SJSA1 (cell line): ENCODE measurements around the genes ENAH, H3-3A, ACBD3, MIXL1 and LIN9.

GRCh38 chr1:225652485-225653219, at the start of gene ENAH:
TSS of gene ENAH (minus strand) at chr1:225653123.
- RAMPAGE, long total RNA: no peak

GRCh38 chr1:225843222-225844058, 33.5 kb downstream of the EPHX1 start:
- RAMPAGE, long total RNA: no peak

DNA sequence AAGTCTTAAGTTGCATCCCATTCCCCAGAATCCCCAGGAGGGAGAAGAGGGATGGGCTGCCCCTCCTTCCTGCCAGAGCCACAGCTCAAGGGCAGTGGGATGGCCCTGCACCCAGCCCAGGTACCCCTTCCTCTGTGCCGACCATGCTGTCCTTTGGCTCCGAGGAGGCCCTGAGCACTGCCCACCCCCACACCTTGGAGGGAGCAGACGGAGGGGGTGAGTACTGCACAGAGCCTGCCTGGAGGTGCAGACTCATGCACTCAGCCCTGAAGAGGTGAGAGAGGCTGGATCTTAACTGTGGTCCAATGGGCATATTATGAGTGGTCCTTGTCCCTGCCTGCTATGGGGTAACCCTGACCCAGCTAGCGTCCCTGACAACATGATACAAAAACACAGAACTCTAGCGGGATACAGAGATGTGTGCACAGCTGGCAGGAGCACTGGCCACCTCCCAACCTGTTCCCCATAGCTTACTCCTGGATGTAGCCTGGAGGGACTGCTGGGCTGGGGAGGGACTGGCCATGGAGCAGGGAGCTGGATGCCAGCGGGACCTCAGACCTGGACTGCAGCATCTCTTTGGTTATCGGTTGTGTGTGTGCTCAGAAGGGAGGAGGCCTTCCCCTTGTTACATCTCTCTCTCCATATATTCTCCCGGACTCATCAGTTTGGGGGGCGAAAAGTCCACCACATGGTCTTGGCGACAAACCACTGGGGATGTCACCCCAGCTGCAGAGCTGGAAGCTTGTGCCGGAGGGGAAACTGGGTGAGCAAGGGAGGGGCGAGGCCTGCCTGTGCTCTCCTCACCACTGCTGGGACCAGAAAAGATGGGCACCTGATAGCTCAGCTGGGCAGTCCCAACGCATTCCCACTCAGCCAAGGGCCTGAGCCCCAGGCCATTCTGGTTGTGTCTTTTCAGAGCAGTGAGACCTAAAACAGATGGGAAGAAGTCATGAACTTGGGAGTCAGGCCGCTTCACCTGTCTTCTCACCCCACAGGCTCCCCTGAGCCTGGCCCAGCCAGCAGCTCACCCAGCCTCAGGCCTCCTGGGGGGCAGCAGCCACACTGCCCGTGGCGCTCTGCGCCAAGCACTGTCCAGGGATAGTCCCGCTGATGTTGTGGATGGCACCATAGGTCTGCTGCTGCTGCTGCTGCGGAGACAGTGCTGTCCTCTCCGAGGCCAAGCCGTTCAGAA, 35.8 kb downstream of the TMEM63A start:
- RAMPAGE, long total RNA: no peak

GRCh38 chr1:225908694-225909218, 15.3 kb downstream of the PYCR2 start:
- RAMPAGE, long total RNA: no peak

- RAMPAGE, long total RNA: no peak
Observed at GRCh38 chr1:225919834-225920560, 4.1 kb downstream of the PYCR2 start.

DNA sequence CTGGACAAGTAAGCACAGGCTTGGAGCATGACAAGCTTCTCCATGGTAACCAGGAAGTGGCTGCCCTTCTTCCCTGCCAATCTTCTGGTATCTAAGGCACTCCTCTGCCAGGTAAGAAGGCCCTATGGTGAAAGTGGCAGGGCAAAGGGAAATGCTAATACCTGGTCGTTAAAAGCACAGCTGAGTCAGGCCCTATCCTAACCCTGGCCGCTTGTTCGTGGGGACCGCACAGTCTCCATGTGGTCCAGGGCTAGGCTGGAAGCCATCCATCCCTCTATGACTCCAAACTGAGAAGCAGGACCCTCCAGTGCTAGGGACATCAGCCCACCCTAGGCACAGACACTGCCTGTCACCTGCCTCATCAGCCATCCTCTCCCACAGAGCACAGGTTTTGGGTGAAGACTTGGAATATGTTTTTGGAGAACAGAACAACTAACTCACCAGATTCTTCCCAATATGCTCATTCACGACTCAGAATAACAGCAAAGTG, 1.4 kb downstream of the PYCR2 start:
- RAMPAGE, long total RNA: no peak

- RAMPAGE, long total RNA: no peak
Observed at GRCh38 chr1:225951020-225951463, 10.0 kb upstream of the LEFTY2 start.

DNA sequence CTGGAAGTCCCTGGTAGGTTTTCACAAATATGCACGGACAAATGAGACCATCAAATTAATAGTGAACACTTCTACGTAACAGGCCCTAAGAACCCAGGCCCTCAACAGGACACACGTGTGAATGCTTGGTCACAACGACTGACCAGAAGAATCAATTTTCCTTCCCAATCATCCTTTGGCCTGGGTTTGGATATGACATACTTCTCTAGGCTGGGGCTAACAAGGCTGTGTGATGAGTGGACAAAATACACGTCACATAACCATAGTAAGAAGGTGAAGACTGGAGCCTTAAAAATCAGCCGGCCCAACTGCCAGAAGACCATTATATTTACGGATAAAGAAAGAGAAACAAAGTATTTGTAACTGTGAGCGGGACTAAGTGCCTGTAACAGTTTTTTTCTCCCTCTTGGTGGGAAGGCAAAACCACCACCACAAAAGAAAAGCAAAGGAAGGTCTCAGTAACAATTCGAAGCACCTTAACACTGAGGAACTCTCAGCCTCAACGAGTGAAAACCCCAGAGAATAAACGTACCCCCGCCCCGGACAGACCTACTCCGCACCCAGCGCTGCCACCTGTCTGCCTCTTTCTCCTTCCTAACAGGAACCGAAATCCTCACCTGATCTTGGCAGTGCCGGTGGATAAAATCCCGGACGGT, 439 bp downstream of the SDE2 start:
- RAMPAGE, long total RNA: no peak

GRCh38 chr1:226000308-226000742, 1.2 kb upstream of the SDE2 start:
- RAMPAGE, long total RNA: no peak

DNA sequence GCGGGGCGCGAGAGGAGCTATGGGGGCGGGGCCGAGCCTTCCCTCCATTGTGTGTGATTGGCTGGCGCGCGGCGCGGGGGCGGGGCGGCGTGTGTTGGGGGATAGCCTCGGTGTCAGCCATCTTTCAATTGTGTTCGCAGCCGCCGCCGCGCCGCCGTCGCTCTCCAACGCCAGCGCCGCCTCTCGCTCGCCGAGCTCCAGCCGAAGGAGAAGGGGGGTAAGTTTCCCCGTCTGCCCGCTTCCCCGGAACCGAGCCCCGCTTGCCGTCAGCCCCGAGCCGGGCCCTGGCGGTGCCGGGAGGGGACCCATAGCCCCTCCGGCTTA, at the start of gene H3-3A:
Gene H3-3A, plus strand, starts transcription at position 122 of the 324 bp plus-strand sequence.
- RAMPAGE, long total RNA: start-site peak on the plus strand centred at position 158 of the sequence, 72 bp wide, 601 and 116 reads in 2 replicates

DNA sequence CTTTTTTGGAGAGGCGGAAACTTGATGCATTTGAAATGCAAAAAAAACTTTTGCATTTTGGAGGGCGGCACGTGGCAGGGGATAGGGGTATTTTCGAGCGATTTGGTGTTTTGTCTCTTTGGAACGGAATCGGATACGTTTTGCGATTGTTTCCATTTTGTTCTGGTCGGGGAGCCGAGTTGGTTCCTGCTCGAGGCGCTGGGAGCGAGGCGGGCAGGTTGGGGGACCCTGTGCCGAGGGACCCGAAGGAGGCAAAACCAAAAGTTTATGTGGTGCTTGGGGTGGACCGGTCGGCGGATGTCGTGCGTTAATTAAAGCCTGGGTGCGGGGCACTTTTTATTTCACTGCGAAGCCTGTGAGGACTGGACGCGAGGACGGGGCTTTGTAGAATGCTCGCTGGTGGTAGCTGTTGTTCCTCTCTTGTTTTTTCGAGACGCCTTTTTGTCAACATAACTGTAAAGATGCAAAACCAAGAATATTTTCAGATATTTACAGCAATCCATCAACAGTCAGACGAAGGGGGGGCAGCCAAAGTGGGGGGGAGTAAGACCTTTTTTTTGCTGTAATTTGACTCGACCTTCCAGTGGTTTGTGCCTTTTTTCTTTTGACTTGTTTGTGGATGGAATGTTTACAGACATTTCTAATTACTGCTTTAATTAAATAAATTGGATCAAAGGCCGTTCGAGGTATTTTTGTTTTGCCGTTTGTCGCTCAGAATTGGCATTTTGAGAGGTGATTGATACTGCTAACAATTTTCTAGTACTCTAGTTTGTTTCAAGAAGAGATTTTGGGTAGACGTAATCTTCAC, 1.1 kb downstream of the H3-3A start:
- RAMPAGE, long total RNA: no peak

- RAMPAGE, long total RNA: no peak
Observed at GRCh38 chr1:226072405-226073071, 10.0 kb downstream of the H3-3A start.

DNA sequence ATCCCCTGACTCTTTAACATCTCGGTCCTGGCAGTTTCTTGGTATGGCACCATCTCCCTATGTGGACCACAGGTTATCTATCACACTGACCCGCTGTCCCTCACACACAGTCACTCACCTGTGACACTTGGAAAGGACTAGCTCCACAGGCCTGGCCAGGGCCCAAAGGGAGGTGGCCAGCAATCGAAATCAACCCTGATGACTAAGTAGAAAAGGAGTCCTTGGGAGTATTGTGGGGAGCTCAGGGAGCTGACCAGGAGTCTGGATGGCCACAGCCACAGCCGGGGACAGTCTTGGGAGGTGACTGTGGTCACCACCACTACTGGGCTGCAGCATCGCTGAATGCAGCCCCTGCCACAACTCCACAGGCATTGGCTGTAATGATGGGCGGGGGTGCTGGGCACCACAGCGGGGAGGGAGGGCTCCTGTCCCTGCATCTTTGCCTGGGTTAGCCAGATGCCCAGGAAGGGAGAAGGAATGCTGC, 61.1 kb downstream of the H3-3A start:
- RAMPAGE, long total RNA: no peak

DNA sequence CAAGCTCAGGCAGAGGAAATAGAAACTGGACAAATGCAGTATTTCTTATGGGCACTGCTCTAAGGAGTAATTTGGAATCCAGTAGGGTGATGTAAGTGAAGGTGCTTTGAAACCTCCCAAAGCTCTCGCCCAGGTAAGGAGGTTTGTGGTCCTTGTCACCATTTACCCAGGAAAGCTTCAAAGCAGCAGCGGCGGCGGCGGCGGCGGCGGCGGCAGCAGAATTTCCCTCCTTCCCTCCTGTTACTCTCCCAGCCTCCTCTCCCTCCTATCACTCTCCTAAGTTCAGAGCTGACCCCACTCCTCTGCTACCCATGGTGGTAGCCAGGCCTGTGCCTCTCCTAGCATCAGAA, 60.8 kb downstream of the ACBD3 start:
- RAMPAGE, long total RNA: no peak

GRCh38 chr1:226186606-226187536, at the start of gene ACBD3:
TSS of gene ACBD3 (minus strand) at chr1:226186741.
- RAMPAGE, long total RNA: no peak

GRCh38 chr1:226223076-226223767, at the start of gene MIXL1:
TSS of gene MIXL1 (plus strand) at chr1:226223664.
- RAMPAGE, long total RNA: no peak

DNA sequence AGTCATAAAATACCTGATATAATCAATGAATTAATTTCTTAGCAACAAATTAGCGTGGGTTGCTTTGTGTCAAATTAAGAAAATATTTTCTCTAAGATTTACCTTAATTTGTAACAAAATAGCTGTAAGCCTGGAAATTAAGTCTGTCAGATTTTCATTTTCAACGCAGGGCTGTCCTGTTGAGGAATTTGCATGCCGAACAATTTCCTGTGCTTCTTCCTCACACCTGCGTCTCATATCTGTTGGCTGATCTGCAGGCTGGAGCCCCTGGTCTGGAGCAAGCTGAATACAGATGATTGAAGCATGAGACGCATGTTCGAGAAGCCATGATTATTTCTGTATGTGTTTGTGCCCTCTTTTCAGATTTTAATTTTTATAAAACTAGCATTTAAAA, 9.8 kb downstream of the MIXL1 start:
- RAMPAGE, long total RNA: no peak

- RAMPAGE, long total RNA: start-site peak on the minus strand at chr1:226309156-226309170, 88 and 72 reads in 2 replicates
Observed at GRCh38 chr1:226309071-226309602, at the start of gene LIN9. TSS of gene LIN9 (minus strand) at chr1:226309164.

GRCh38 chr1:226365009-226365208, 43.0 kb downstream of the PARP1 start:
- RAMPAGE, long total RNA: no peak

DNA sequence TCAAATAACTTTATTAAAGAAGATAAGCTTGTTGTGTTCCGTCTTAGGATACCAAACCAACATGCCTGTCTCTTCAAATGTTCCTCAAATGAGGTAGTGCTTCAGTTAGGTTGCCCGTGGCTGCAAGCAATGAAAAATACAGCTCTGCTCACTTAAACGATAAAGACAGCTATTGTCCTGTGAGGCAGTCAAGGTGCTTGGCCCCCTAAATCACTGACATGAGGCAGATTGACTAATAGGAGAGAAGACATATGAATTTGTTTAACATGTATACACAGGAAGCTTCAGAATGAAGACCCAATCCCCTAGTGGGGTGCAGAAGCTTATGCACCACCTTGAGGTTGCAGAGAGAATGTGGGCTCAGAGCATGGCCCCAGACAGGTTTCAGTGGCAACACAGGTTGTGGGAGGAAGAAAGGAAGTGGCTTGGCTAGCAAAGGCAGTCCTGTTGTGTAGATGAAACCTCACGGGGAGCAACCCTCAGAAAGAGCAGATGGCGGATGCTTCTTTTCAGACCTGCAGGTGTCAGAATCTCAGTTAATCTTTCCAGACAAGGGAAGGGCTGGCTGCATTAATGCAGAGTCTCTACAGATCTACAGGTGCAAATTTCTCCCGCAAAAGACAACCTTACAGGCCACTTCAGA, 37.0 kb upstream of the PARP1 start:
- RAMPAGE, long total RNA: no peak